Spleen (tissue), 7 donors: ENCODE measurements around the genes SH2B2 and POLR2J3.

DNA sequence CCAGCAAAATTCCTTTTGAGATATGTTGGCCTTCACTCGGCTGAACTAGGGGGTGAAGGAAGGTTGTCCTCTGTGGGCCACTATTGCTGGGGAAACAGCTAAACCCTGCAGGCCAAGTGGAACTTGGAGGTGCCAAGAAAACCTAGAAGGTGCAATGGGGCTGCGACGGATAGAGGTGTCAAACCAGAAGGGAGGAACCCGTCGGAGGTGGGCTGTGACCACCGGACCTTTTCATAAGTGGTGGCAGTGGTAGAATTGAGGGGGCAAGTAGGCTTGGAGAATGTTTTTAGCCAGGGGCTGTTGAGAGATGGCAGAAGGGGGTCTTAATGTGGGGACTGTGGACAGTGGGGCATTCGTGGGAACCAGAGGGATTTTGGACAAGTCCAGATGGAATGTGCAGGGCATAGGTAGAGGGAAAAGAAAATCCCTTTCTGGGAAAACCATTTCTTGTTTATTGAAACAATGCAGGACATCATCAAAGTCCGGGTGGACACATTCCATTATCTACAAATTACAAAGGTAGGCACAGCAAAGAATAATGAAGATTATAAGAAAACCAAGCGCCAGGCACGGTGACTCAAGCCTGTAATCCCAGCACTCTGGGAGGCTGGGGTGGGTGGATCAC is 5.7 kb downstream of the TRIM56 start:
- PRO-cap, 4 experiments: no peak in any of the 4 experiments
- RAMPAGE, long total RNA, 4 experiments: no peak in any of the 4 experiments

DNA sequence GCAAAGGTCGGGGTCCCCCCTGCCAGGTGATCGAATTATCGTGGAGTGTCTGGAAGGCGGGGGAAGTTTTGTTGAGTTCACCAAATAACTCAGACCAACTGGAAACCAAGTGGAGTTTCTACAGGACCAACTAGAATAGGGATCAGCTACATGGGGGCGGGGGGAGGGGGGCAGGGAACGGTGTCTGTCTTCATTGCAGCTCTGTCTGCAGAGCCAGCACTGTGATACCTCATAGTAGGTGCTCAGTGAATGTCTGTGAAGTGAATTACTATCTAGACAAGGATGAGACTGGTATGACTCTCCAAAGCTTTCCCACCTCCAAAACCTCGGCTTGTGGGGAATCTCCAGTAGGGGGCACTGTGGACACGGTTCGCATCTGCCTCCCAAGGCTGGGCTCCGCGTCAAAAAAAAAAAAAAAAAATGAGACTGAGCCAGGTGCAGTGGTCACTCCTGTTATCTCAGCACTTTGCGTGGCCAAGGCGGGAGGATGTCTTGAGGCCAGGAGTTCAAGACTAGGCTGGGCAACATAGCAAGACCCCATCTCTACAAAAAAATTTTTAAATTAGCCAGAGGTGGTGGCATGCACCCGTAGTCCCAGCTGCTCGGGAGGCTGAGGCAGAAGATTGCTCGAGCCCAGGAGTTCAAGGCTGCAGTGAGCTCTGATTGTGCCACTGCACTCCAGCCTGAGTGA is 9.5 kb downstream of the TRIM56 start:
- PRO-cap, 4 experiments: no peak in any of the 4 experiments
- RAMPAGE, long total RNA, 4 experiments: no peak in any of the 4 experiments

DNA sequence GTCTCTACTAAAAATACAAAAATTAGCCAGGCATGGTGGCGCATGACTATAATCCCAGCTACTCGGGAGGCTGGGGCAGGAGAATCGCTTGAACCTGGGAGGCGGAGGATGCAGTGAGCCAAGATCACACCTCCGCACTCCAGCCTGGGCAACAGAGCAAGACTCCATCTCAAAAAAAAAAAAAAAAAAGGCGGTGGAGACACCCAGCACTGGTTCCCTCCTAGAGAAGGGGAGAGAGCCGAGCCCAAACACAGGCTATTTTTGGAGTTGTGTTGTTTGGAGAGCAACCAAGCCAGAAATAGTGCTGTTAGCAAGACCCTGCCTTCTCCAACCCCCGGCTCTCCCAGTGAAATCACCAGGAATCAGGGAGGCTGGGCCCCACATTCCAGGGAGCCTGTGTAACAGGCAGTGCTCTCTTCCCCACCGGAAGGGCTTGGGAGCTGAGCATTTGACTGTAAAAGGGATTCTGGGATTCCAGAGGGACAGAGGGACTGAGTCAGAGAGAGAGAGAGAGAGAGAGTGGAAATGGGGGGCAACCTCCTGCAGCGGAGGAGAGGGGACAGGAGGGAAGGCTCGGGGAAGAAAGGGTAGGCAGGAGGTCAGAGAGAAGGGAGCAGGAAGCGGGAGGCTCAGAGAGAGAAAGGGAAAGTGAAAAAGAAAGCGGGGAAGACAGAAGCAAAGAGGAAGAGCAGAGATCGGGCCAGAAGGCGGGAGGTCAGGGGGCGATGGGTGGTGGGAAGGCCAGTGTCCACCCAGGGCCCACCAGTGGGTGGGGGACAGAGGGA is 5.0 kb upstream of the SERPINE1 start:
- PRO-cap, 4 experiments: peak in 4 of 4 experiments; most common plus-strand start position 457 of the sequence (in 3); most common minus-strand start position 300 of the sequence (in 1)
- RAMPAGE, long total RNA, 4 experiments: no peak in any of the 4 experiments

DNA sequence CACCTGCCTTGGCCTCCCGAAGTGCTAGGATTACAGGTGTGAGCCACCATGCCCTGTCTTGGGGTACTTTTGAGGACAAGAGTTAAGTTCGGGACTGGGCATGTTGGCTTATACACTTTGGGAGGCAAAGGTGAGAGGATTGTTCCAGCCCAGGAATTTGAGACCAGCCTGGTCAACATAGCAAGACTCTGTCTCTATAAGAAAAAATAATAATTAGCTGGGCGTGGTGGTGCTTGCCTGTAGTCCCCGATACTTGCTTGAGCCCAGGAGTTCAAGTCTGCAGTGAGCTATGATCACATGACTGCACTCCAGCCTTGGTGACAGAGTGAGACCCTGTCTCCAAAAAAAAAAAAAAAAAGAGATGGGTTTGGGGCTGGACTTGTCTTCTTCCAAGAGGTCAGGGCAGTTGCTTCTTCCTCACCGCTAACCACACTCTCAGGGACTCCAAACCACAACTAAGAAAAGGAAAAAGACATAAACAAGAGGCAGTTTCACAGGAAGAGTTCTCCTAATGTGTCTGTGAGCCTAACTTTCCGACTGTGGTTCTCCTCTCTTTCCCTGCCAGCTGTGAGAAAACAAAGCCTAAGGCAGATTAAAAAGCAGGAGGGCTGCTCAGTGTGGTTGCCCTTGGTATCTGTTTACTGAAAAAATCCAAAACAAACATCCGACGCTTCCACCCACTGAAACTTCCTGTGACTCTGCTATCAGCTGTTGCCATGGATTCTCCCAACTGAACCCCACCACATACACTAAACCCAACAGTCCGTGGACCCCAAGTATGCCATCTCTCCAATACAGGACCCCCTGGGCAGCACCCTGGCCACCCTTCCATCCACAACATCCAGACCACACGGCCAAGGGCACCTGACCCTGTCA is 2.4 kb upstream of the SERPINE1 start:
- PRO-cap, 4 experiments: peak in 2 of 4 experiments; most common minus-strand start position 560 of the sequence (in 1)
- RAMPAGE, long total RNA, 4 experiments: no peak in any of the 4 experiments

DNA sequence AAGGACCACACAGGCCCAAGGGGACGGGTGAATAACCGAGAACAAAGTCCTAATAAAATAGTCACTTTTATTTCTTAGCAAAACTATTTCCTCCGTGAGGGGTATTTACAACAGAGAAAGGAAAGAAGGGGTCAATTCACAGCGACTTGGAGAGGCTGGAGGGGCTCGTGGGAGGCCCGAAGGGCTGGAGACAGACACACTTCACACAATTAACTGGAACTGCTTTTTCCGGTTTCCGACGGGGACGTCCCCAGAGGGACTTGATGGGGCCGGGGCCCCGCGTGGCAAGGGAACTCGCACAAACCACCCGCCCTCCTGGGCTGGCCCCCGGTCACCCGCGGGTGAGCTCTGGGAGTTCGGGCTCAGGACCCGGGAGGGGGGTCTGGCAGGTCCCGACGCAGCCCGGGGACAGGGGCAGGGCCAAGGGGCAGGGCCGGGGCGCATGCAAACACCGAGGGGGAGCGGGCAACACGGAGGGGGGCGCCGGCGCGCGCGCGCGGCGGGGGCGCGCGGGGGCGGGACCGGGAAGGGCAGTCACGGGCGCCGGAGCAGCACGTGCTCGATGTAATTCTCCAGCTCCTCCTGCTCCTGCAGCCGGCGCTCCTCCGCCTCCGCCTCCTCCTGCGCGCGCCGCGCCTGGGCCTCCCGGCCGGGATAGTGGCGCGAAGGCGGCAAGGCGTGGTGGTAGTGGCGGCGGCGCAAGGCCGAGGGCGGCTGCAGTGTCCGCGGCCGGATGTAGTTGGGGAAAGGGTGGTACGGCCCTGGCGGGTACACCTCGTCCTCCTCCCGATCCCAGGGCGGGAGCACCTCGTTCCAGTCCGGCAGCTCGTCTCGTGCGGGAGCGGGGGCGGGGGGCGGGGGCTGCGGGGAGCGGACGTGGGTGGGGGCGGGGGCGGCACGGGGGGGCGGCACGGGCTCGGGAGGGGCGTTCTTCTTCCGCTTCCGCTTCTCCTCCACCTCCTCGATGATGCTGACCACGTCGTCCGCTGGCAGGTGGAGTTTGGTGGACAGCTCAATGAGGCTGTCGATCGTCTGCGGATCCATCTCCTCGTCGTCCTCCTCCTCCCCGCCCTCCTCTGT is 2.6 kb downstream of the VGF start:
- PRO-cap, 4 experiments: peak in 1 of 4 experiments; most common plus-strand start position 777 of the sequence (in 1); most common minus-strand start position 659 of the sequence (in 1)
- RAMPAGE, long total RNA, 4 experiments: no peak in any of the 4 experiments

GRCh38 chr7:101386511-101387178 is 24.0 kb downstream of the COL26A1 start:
- PRO-cap, 4 experiments: no peak in any of the 4 experiments
- RAMPAGE, long total RNA, 4 experiments: no peak in any of the 4 experiments

DNA sequence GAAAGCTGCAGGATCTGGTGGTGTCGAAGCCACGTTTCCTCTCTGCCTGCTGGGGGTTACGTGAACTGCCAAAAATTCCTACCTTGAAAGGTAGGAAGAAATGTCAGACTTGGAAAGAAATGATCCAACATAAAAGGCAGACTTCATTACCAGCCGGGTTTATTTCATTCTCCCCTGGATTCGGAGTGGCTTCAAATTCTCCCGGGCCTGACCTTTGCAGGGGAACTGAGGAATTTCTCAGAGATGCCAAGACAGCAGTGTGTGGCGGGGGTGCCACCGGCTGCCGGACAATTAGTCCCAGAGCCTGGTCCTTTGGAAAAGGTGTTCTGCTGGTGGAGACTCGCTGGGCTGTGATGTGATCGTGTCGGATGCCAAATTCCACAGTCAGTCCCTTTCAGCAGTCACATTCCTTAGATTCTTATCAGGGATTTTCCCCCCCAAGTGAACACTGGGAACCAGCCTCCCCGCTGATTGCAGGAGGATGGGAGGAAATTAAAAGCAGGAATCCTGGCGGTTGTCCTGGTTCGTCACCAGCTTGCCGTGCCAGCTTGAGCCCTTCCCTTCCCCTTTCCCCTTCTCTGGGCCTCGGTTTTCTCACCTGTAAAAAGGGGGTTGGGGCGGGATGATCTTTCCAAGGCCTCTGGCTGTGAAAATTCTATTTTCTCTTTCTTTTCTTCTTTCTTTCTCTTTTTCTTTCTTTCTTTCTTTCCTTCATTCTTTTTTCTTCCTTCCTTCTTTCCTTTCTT is 39.4 kb downstream of the COL26A1 start:
- PRO-cap, 4 experiments: no peak in any of the 4 experiments
- RAMPAGE, long total RNA, 4 experiments: no peak in any of the 4 experiments

DNA sequence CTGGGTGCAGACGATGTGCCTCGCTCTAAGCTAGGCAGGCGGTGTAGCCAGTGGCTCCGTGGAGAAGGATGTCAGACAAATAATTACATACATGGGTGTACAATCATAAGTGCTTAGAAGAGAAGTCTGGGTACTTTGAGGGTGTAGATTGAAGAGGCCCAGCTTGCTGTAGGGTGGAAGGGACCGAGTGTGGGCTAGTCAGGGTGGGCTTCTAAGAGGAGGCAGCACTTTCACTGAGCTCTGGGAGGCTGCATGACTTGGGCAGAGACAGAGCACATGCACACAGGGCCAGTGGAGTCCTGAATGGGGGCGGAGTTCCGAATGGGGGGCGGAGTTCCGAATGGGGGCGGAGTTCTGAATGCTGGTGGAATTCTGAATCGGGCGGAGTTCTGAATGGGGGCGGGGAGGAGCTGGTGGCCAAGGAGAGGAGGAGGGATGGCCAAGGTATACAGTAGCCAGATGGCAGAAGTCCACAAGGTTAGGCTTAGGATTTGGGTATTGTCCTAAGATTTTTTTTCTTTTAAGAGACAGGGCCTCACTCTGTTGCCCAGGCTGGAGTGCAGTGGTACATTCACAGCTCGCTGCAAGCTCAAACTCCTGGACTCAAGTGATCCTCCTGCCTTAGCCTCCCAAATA is 74.5 kb downstream of the COL26A1 start:
- PRO-cap, 4 experiments: no peak in any of the 4 experiments
- RAMPAGE, long total RNA, 4 experiments: no peak in any of the 4 experiments

GRCh38 chr7:101689919-101690496 is 60.9 kb upstream of the MYL10 start:
- PRO-cap, 4 experiments: no peak in any of the 4 experiments
- RAMPAGE, long total RNA, 4 experiments: no peak in any of the 4 experiments

GRCh38 chr7:101736062-101736450 is 81.4 kb upstream of the CUX1 start:
- PRO-cap, 4 experiments: no peak in any of the 4 experiments
- RAMPAGE, long total RNA, 4 experiments: no peak in any of the 4 experiments

DNA sequence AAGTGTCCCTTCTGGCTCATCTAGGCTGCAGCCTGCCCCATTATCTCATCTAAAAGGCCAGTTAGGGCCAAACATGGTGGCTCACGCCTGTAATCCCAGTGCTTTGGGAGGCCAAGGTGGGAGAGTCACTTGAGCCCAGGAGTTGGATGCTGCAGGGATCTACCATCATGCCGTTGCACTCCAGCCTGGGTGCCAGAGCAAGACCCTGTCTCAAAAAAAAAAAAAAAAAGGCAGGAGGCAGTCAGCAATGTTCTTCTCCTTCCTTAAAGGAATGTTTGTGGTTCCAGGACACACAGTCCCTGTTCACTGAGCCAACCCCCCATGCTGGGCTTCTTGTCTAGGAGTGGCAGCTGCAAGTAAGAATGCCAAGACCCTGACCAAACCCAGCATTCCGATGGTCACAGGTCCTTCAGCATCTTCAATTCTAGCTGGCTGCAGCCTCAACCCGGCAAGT is 38.3 kb upstream of the CUX1 start:
- PRO-cap, 4 experiments: peak in 2 of 4 experiments; most common plus-strand start position 219 of the sequence (in 1)
- RAMPAGE, long total RNA, 4 experiments: no peak in any of the 4 experiments

- PRO-cap, 4 experiments: no peak in any of the 4 experiments
- RAMPAGE, long total RNA, 4 experiments: no peak in any of the 4 experiments
Observed at GRCh38 chr7:102120669-102121271, 165.9 kb upstream of the SH2B2 start.

- PRO-cap, 4 experiments: no peak in any of the 4 experiments
- RAMPAGE, long total RNA, 4 experiments: no peak in any of the 4 experiments
Observed at GRCh38 chr7:102273914-102274452, 12.7 kb upstream of the SH2B2 start.

GRCh38 chr7:102286645-102287322 is at the start of gene SH2B2:
Gene SH2B2, plus strand, starts transcription at chr7:102286868.
- PRO-cap, 4 experiments: peak in 4 of 4 experiments; most common plus-strand start chr7:102286913 (in 4); most common minus-strand start chr7:102286725 (in 4)
- RAMPAGE, long total RNA, 4 experiments: no peak in any of the 4 experiments

- PRO-cap, 4 experiments: no peak in any of the 4 experiments
- RAMPAGE, long total RNA, 4 experiments: no peak in any of the 4 experiments
Observed at GRCh38 chr7:102304755-102305208, 18.1 kb downstream of the SH2B2 start.

DNA sequence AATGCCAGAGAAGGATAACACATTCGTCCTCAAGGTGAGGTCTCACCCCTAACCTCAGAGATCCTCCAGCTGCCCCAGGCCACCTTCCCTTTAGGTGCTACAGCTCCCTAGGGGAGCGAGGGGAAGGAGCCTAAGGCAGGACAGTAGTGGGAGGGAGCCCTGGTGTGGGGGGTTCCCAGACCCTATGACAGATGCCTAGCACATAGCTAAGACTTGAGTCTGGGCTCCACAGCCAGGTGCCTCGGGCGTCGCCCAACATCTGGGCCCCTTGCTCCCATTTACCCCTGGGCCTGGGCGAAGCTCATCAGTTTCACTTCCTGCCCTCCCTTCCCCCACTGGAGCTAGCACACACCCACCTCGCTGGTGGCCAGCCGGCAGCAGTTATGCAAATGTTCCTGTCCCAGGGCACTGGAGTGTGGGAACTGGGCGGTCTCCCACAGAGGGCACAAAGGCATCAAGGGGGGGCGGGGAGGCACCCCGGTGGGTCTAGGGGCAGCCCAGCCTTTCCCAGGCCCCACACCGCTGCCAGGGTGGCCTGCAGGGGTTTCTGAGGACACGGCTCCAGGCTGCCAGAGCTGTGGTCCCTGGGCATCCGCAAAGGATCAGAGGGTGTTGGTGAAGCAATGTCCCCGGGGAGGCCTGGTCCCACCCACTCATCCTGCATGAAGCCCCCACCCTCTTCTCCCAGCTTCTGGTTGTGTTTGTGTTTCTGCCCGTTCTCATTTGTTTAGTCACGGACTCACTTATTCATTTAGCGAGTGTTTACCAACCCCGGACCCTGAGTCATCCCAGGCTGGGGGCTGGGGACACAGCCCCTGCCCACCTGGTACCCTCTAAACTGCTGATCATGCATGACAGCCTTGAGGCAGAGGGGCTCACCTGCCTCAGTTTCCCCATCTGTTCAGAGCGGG is 20.4 kb downstream of the SH2B2 start:
- PRO-cap, 4 experiments: peak in 3 of 4 experiments; most common plus-strand start position 475 of the sequence (in 1); most common minus-strand start position 254 of the sequence (in 2)
- RAMPAGE, long total RNA, 4 experiments: no peak in any of the 4 experiments

- PRO-cap, 4 experiments: no peak in any of the 4 experiments
- RAMPAGE, long total RNA, 4 experiments: no peak in any of the 4 experiments
Observed at GRCh38 chr7:102329258-102329814, 26.9 kb downstream of the SPDYE6 start.

DNA sequence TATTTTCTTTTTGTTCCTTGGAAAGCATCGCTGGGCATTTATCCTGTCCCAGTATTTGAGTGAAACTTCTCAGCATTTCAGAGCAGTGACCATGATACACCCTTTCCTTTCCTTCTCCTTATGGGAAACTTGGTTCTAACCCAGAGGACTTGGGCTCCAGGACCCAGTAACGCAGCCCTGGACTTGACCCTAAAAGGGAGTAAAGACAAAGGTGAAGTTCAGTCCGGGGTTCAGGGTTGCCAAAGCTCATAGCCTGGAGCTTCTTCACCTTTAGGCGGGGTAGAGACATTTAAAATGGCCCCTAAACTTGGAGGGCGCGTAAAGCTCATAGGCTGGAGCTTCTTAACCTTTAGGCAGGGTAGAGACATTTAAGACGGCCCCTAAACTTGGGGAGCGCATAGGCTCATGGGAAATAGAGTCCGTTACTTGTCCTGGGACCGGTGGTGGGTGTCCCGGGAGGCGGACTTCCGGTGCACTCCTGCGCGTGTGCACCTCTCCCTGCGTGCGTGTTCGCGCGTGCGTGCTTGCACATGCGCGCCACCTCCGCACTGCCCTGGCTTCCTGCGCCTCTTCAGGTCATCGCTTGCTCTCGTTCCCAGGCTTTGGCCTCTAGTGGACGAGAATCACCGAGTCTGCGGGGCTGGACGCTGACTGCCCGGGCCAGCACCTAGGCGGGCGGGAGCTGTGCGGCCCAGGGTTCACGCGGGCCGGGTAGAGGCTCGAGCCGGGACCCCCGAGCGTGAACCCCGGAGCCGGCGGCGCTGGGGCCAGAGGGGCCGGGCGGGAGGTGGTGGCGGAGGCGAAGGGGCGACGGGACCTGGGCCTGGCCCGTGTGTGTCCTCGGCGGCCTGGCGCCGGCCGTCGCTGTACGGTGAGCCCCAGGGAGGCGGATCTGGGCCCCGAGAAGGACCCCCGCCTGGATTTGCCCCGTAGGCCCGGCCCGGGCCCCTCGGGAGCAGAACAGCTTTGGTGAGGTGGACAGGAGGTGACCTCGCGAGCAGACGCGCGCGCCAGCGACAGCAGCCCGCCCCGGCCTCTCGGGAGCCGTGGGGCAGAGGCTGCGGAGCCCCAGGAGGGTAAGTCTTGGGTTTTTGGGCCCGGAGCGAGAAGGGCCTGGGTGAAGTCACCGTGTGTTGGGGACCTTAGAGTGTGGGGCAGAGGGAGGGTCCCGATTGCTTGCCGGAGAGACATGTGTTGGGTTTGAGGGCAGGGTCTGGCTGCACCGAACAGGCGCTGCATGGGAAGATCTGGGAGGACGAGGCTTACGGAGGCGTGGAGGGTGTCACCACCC is 7.5 kb upstream of the SPDYE6 start:
- PRO-cap, 4 experiments: peak in 4 of 4 experiments; most common plus-strand start position 548 of the sequence (in 4)
- RAMPAGE, long total RNA, 4 experiments: no peak in any of the 4 experiments

DNA sequence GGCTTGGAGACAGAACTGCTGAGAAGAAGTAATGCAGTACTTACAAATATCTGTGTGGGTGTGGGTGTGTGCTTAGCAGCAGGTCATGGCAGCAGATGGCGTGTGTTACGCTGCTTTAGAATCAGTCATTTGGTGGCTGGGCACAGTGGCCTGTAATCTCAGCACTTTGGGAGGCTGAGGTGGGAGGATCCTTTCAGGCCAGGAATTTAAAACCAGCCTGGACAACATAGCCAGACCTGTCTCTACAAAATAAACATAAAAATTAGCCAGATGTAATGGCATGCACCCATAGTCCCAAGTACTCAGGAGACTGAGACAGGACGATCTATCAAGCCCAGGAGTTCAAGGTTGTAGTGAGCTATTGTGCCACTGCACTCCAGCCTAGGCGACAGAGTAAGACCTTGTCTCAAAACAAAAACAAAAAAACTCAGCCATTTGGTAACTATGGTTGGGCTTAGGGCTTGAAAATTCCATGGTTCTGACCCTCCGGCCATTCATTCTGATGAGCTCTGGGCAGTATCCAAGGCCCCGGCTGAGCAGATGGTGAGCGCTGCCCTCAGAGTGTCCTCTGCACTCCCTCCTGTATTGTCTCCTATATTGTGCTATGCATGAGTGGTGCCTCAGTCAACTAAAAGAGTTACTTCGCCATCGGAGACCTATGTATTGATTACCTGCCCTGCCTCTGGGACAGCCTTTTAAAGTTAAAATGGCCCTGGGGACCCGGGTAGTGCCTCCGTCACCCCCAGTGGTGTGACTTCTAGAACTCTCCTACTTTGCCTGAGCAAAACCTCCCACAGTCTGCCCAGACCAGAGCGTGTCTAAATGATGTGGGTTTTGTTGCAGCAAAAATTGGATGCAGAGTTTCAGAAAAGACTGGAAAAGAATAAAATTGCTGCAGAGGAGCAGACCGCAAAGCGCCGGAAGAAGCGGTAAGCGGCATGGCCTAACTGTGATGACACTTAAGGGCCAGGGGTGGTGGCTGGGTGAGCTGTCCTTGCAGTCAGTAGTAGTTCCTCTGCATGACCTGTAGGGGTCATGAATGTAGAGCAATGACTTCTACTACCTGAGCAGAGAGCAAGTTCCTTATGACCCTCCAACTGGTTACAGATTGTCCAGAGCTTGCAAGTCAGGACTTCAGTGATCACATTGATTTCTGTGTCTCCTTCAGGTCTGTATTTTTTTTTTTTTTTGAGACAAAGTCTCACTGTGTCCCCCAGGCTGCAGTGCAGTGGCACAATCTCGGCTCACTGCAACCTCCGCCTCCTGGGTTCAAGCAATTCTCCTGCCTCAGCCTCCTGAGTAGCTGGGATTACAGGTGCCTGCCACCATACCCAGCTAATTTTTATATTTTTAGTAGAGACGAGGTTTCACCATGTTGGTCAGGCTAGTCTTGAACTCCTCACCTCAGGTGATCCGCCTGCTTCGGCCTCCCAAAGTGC is 8.1 kb downstream of the PRKRIP1 start:
- PRO-cap, 4 experiments: no peak in any of the 4 experiments
- RAMPAGE, long total RNA, 4 experiments: no peak in any of the 4 experiments

DNA sequence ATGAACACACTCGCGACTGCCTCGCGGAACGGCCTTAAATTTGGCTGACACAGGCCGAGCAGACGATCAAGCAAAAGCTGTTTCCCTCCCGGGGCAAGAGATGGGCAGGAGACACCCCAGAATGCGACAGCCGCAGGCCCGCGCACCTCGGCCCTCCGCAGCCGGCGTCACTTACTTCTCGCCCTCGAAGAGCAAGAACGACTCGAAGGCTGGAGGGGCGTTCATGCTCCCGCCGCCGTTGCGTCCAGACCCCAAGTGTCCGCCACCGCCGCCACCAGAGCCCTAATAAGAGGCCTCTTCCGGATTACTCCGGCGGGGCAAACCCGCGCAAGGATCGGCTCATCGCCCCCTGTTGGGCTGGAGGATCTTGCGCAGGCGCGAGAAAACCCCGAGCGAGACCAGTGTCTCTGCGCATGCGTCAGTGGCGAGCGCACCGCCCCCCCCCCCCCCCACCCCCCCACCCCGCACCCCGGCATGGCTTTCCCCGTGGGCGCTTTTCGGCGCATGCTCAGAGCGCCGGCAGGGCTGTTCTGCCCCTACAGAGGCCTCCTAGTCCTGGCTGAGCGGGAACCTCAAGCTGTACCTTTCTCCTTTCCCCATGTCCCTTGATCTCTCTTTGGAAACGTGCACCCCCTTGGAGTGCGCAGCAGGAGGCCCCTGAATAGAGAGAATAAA is at the start of gene POLR2J3:
Gene POLR2J3 (minus strand): TSS at position 287 of the 675 bp plus-strand sequence.
- PRO-cap, 4 experiments: no peak in any of the 4 experiments
- RAMPAGE, long total RNA, 4 experiments: start-site peak on the minus strand in 1 of 4 experiments, centred at position 355 of the sequence, 11 reads per replicate